Epithelial cell of proximal tubule (primary cell): Measurements from ENCODE around the genes RAB3IP, MYRFL, CNOT2, PTPRR, LGR5, GLIPR1 and KRR1.

GRCh38 chr12:69738827-69739655 lies at the start of gene RAB3IP:
RAB3IP (plus strand) TSS chr12:69738860.
- RAMPAGE, long total RNA, result no peak
- RRBS, result 2% methylated on average over 60 of the region's 112 CpGs

GRCh38 chr12:69778624-69779148 lies 40.0 kb downstream of the RAB3IP start:
- RAMPAGE, long total RNA, result no peak
- RRBS, result no CpG with 5 or more reads among the region's 18 CpGs

- RAMPAGE, long total RNA, result no peak
- RRBS, result no CpG with 5 or more reads among the region's 1 CpG
These were observed at the start of gene MYRFL for GRCh38 chr12:69825065-69825374. MYRFL (plus strand) TSS chr12:69825227.

- RAMPAGE, long total RNA, result no peak
- RRBS, result no CpG with 5 or more reads among the region's 2 CpGs
These were observed 203.0 kb upstream of the CNOT2 start for GRCh38 chr12:70040031-70040748.

DNA sequence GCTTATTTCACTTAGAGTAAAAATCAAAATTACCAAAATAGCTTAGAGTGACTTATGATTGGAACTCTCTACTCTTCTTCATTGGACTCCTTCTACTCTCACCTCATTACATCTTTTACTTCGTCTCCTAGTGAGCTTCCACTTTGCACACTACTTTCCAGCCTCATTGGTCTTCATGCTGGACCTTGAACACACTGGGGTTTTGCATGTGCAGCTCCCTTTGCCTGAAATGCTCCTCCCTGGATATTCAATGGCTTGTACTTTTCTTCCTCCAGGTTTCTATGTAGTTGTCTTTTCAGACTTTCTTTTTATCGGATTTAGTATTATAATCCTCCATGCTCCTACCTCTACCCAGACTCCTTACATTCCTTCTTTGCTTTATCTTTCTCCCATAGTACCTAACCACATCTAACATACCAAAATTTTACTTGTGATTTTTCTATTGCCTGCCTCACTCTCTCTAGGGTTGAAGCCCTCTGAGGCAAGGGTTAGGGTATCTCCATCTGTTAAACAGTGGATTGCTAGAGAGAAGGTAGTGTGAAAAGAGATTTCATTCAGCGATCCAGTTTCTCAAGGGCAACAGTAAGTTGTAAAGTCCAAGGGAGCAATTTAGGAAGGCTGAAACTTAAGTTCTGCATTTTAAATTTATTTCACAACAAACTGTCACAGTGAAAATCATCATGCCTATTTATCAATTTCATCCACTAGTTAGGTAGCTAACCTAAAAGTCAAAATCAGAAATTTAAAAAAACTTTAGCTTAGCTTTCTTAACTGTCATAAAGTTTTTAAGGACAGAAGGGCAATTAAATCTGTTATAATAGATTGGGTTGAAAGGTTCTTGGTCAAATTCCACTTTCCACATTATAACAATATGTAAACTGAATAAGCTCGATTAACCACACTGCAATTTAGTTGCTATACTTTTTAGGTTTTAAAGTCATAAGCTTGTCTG lies 19.8 kb upstream of the CNOT2 start:
- RAMPAGE, long total RNA, result no peak
- RRBS, result no CpG with 5 or more reads among the region's 4 CpGs

DNA sequence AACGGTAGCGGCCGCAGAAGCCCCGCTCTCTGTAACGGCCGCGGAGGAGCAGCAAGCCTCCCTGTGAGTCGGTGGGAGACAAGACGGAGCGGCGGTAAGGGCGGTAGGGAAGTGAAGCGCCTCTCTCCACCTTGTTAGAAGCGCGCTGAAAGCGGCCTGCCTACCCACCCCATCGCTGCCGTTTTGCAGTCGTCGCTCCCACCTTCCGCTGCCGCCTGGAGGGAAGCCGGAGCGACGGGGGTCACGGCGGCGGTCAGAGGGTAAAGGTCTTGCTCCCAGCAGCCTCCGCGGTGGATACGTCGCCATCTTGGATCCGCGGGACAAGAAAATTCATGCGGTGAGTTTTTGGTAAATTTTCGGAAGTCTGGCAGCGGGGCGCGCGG lies at the start of gene CNOT2:
Gene CNOT2 (plus strand): TSS at position 290 of the 383 bp plus-strand sequence.
- RAMPAGE, long total RNA, result start-site peak on the plus strand centred at position 299 of the sequence, 23 bp wide, 130 and 59 reads in 2 replicates
- RRBS, result no CpG with 5 or more reads among the region's 40 CpGs

DNA sequence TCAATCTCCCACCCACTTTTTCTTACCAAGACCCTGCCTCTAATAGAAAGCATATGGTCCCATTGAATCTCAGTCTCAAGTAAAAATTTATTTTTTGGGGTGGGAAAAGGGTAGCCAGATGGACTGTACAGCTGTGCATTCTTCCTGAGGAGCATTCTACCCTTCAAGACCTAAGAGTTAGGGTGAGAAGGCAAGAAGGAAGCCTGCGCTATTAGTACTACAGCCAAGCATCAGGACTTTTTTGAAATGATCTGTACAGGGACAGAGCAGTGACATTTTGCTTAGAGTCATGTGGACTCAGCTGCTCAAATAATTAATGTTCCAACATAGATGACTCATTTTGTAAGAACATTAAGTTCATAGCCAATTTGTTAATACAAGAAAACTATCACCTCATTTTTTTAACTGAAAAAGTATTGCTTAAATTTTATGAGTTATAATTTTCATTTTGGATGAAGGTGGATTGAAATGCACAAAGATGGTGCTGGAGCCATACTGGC lies 92.5 kb downstream of the KCNMB4 start:
- RAMPAGE, long total RNA, result no peak
- RRBS, result no CpG with 5 or more reads among the region's 1 CpG

GRCh38 chr12:70920175-70921114 lies at the start of gene PTPRR:
PTPRR (minus strand) TSS chr12:70920738.
- RAMPAGE, long total RNA, result no peak
- RRBS, result 10% methylated on average over 2 of the region's 37 CpGs

GRCh38 chr12:71156983-71157426 lies 794 bp downstream of the TSPAN8 start:
- RAMPAGE, long total RNA, result no peak
- RRBS, result no CpG with 5 or more reads among the region's 5 CpGs

DNA sequence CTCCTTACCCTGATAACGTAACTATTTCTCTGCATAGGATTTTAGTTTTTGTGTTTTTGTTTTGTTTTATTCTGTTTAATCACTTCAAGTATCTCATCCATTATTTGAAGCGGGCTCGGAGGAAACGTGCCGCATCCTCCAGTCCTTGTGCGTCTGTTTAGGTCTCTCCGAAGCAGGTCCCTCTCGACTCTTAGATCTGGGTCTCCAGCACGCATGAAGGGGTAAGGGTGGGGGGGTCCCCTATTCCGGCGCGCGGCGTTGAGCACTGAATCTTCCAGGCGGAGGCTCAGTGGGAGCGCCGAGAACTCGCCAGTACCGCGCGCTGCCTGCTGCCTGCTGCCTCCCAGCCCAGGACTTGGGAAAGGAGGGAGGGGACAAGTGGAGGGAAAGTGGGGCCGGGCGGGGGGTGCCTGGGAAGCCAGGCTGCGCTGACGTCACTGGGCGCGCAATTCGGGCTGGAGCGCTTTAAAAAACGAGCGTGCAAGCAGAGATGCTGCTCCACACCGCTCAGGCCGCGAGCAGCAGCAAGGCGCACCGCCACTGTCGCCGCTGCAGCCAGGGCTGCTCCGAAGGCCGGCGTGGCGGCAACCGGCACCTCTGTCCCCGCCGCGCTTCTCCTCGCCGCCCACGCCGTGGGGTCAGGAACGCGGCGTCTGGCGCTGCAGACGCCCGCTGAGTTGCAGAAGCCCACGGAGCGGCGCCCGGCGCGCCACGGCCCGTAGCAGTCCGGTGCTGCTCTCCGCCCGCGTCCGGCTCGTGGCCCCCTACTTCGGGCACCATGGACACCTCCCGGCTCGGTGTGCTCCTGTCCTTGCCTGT lies at the start of gene LGR5:
Gene LGR5 (plus strand): TSS at position 496 of the 819 bp plus-strand sequence.
- RAMPAGE, long total RNA, result no peak
- RRBS, result 1% methylated on average over 14 of the region's 73 CpGs

- RAMPAGE, long total RNA, result no peak
- RRBS, result no CpG with 5 or more reads among the region's 1 CpG
These were observed 90.9 kb downstream of the LGR5 start for GRCh38 chr12:71530495-71530962.

- RAMPAGE, long total RNA, result no peak
These were observed 892 bp downstream of the THAP2 start for GRCh38 chr12:71665119-71665267.

GRCh38 chr12:71691465-71692104 lies 5.7 kb downstream of the TMEM19 start:
- RAMPAGE, long total RNA, result no peak
- RRBS, result no CpG with 5 or more reads among the region's 5 CpGs

DNA sequence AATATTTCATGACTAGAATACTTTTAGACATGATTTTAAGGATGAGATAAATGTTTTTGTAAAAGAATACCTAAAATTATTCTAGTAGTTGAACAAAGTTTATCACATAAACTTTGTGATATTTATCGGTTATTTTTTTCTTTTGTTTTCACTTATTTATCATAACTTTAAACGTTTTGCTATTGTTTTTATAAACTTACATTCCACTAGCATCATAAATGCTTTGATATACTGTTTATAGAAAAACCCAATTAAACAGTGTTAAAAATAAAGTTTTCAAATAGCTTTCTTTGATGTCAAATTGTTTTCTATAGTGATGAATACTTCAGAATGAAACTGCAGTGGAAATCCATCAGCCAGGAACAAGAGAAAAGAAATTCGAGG lies 41.1 kb upstream of the TPH2 start:
- RAMPAGE, long total RNA, result no peak
- RRBS, result no CpG with 5 or more reads among the region's 3 CpGs

GRCh38 chr12:72273896-72274369 lies 1.8 kb downstream of the TRHDE start:
- RAMPAGE, long total RNA, result no peak
- RRBS, result under 1% methylated on average over 5 of the region's 18 CpGs

DNA sequence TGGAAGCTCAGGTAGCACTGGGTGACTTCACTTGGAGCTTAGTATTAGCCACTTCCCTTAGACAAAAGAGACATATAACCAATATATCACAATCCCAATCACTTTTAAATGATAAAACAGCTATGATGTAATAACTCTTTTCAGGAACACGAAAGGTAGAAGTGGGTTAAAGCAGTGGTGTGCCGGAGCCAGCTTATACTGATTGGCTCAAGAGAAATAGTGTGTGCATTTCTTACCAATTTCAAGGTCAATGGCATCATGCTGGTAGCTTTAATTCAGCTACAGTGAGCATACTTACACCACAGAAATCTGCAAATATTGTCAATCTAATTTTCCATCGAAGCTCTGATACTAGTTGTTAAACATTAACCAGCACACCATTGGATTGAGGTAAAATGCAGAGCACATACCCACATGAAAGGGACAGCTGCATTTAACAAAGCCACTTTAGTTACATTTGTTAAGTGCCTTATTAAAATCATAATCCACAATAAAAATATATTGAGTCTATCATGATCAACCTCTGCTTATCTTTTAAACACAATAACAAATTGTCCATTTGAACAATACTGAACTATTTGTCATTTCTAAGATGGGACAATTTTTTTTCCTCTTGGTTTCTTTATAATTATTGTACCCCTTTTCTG lies 225.7 kb downstream of the KCNC2 start:
- RAMPAGE, long total RNA, result no peak
- RRBS, result no CpG with 5 or more reads among the region's 3 CpGs

GRCh38 chr12:75472180-75472532 lies 8.4 kb upstream of the GLIPR1 start:
- RAMPAGE, long total RNA, result no peak

GRCh38 chr12:75480438-75481500 lies at the start of gene GLIPR1:
GLIPR1 (plus strand) TSS chr12:75480755.
- RAMPAGE, long total RNA, result start-site peak on the plus strand at chr12:75480786-75480873, 440 and 82 reads in 2 replicates
- RRBS, result no CpG with 5 or more reads among the region's 14 CpGs

- RAMPAGE, long total RNA, result start-site peak on the minus strand at chr12:75511599-75511615, 338 and 27 reads in 2 replicates
- RRBS, result under 1% methylated on average over 6 of the region's 51 CpGs
These were observed at the start of gene KRR1 for GRCh38 chr12:75510806-75511997. KRR1 (minus strand) TSS chr12:75511609.

- RAMPAGE, long total RNA, result no peak
- RRBS, result no CpG with 5 or more reads among the region's 2 CpGs
These were observed 139.8 kb upstream of the KRR1 start for GRCh38 chr12:75651129-75651674.